GM23248 (cell line): ENCODE results near the genes TFAP2A and GCM2.

GRCh38 chr6:9252573-9252917, 817.2 kb upstream of the SLC35B3 start:
- RAMPAGE, long total RNA = no peak

GRCh38 chr6:9463279-9463823, 951.5 kb downstream of the TFAP2A start:
- RAMPAGE, long total RNA = no peak

DNA sequence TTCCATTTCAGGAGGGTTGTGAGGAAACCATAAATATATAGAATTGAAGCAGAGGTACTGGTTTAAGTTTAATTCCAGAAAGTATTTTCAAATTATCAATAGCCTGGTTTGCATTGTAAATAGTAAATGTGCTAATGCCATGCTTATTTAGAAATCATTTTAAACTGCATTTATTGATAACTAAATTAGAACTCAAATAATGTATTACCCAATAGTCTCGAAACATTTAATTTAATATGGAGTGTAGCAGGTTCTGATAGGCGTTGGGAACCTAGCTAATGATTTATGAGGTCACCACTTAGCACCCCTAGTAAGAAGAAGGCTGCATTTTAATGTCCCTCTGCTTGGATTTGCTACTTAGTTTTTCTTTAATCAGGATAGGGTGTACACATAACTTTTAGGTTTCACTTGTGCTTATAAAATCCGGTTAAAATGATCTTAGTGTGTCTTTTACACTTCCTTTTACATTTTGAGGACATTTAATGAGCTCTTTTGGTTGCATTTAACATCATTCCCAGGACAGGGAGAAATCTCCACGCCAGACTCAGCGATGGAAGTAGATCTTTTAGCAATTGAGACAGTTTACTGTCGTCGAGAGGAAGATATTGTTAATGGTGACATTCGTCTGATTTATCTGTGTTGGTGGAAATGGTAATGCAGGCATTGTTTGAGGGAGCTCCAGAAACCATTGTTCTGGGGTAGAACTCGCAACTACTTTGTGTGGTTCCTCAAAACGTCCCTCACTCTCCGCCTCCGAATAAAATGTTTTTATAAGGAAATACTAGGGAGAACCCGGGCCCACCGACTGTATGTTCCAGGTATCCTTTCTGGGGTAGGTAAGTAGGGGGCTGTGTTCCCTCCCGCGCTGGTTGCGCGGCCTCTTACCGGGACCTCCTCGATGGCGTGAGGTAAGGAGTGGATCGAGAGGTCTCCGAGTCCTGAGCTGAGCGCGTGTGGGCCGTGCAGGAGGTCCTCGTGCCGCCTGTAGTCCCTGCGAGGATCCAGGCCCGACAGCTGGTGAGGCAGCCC, 5.5 kb downstream of the TFAP2A start:
- RAMPAGE, long total RNA = no peak

GRCh38 chr6:10412743-10413288, 2.1 kb downstream of the TFAP2A start:
- RAMPAGE, long total RNA = no peak

- RAMPAGE, long total RNA = no peak
These were observed at the start of gene TFAP2A for GRCh38 chr6:10414554-10415732. Gene TFAP2A (minus strand): TSS chr6:10415074.

DNA sequence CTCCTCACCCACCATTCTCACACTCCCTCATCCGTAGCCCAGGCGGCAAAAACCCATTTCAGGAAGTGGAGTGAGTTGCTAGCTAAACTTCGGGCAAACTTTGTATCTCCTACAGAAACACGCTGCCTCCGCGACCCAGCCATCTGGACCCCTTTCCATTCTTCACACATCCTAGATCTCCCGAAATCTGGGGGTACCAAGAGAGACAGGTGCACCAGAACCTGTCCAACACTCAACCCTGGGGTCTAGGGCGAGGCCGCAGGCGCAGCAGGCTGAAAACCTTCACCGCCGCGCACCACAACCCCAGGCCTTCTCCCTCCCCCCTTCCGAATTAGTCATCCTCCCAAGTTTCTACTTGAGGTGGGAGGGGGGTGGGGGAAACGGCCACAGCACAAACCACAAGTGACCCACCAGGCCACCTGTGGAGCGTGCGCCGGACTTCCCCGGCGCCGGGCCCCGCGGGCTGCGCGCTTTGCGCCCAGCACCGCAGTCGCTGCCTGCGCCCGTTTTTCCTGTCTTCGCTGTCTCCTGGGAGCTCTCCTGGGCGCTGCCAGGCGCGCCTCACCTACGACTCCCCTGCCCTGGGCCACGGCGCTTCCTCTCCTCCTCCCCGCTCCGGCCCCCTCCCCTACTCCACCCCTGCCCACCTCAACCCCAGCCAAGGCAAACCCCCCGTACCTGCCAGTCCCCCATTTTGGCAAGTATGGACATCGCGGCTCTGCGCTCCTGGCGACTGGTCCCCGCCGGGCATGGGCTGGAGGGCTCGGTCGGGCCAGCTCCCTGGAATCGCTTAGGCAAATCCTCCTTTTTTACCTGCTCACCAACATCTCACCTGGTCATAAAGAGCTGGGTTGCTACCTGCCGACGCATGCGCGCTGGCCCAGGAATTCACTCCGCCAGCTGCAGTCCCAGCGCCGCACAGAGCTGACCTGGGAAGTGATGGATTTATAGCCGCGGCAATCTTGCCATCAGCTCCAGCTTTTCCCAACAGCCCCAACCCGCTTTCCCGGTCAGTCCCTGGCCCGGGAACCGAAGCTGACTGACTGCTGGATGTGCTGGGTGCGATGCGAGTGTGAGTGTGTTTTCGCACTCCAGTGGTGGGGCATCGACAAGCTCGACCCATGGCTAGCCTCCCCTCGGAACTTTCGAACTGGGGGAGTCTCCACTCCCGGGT, 4.3 kb upstream of the TFAP2A start:
- RAMPAGE, long total RNA = no peak

- RAMPAGE, long total RNA = no peak
These were observed 11.6 kb upstream of the TFAP2A start for GRCh38 chr6:10426150-10427113.

GRCh38 chr6:10534411-10535073, 13.4 kb downstream of the GCNT2 start:
- RAMPAGE, long total RNA = no peak

DNA sequence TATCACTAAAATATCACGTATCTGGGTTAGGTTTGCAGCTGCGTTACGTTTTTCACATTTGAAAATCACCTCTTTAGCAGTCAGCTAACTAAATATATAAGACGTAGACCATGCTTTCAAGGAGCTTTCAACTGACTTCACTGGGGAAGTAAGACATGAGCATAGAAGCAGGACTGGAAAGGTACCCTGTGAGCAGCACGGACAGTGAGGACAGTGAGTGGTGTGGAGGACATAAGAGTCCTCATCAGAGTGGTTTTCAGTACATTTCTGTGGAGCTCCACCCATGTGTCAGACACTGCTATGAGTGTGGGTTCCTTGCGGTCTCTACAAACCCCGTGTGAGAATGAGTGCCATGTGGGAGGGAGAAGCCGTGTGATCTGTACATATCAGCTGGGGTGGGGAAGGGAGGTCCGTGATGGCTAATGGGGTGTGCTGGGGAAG, 4.1 kb downstream of the TMEM14B start:
- RAMPAGE, long total RNA = no peak

- RAMPAGE, long total RNA = no peak
These were observed 23.2 kb downstream of the TMEM14B start for GRCh38 chr6:10770801-10771261.

DNA sequence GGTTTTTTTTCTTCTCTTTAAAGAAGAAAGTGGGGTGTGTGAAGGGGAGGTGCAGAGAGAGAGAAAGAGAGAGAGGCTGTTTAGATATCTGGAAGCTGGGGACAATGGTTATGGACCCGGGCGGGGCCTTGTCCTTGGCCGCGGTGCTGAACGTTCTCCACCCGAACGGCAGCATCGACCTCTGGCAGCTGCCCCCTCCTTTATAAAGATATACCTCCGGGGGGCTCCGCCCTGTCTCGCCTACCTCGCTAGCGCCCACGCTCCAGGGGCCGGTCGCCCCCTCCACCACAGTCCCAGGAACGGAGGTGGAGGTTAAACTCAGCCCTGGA, at the start of gene GCM2:
TSS of gene GCM2 (minus strand) at position 176 of the 329 bp plus-strand sequence.
- RAMPAGE, long total RNA = no peak

DNA sequence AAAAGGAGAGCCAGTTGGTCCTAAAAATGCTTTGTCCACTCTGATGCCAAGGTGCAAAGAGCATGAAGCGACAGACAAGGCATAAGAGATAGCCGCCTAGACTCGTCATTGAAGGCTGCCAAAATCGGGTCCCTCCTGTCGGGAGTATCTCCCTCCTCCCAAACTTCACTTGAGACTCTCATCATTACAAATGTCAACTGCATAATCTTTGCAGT, 1.6 kb downstream of the ELOVL2 start:
- RAMPAGE, long total RNA = no peak

DNA sequence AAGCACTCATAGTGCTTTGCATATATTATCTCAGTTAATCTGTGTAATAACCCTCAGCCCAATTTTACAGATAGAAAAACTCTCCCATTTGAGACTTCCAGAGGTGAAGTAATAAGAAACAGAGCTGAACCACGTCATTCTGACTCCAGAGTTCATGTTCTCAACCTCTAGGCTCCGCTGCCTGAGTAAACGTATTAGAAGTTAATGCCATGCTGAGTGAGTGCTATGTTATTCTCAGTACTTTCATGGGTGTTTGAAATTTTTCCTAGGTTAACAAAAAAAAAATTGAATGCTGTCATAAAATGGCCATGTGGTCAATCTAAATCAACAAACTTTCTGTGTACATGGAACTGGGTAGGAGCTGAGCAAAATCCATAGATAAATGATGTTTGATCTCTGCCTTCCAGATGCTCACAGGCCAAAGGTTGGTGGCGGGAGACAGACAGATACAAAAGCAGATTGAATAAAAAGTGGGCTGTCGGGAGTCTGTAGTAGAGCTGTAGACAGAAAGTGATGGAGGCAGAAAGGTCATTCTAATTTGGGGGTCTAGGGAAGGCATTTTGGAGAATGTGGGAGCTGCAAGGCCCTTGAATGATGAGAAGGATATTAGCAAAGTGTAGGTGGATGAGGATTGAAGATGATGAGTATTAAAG, 22.7 kb upstream of the ELOVL2 start:
- RAMPAGE, long total RNA = no peak

GRCh38 chr6:11206420-11207028, 25.9 kb downstream of the NEDD9 start:
- RAMPAGE, long total RNA = no peak

DNA sequence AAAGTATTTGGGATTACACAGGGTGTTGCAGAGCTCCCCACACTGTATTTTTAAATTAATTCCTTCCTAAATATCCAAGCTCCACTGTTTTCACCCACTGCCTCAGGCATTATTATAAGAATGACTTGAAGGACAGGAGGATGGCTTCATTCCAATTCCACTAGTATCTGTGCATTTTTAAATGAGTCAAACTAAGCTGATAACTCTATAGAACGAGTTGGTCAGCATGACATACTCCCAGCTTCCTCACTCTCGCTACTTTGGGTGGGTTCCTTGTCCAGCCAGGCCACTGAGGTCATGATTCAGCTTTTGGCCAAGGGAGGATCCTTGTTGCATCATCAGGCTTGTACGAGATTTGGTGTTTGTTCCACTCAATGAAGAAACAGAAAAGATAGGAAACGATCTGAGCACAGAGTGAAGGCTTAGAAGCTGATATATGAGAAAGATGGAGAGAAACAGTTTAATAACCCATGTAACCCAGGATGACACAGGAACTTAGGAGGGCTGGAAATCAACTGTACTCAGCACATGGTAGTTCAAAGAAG, 19.8 kb downstream of the NEDD9 start:
- RAMPAGE, long total RNA = no peak

GRCh38 chr6:11215863-11216260, 16.6 kb downstream of the NEDD9 start:
- RAMPAGE, long total RNA = no peak

- RAMPAGE, long total RNA = no peak
These were observed 4.0 kb downstream of the NEDD9 start for GRCh38 chr6:11228437-11228835.

- RAMPAGE, long total RNA = no peak
These were observed 134.2 kb upstream of the NEDD9 start for GRCh38 chr6:11366579-11367100.

GRCh38 chr6:11403976-11404435, 133.5 kb upstream of the TMEM170B start:
- RAMPAGE, long total RNA = no peak

DNA sequence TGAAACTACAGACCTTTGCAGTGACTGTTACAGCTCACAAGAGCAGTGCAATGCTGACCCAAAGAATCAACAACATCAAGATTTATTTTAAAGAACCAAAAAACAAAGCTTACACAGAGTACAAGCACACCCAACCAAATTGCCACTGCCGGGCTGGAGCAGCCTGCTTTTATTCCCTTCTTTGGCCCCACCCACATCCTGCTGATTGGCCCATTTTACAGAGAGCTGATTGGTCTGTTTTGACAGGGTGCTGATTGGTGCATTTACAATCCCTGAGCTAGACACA, 121.3 kb upstream of the TMEM170B start:
- RAMPAGE, long total RNA = no peak